CMK (cell line): ENCODE measurements around a stretch of chr4.

- RRBS, result no CpG with 5 or more reads among the region's 2 CpGs
These were observed 186.0 kb downstream of the SHROOM3 start for GRCh38 chr4:76621003-76621534.

GRCh38 chr4:76639336-76639734, 204.3 kb downstream of the SHROOM3 start:
- RRBS, result no CpG with 5 or more reads among the region's 4 CpGs

DNA sequence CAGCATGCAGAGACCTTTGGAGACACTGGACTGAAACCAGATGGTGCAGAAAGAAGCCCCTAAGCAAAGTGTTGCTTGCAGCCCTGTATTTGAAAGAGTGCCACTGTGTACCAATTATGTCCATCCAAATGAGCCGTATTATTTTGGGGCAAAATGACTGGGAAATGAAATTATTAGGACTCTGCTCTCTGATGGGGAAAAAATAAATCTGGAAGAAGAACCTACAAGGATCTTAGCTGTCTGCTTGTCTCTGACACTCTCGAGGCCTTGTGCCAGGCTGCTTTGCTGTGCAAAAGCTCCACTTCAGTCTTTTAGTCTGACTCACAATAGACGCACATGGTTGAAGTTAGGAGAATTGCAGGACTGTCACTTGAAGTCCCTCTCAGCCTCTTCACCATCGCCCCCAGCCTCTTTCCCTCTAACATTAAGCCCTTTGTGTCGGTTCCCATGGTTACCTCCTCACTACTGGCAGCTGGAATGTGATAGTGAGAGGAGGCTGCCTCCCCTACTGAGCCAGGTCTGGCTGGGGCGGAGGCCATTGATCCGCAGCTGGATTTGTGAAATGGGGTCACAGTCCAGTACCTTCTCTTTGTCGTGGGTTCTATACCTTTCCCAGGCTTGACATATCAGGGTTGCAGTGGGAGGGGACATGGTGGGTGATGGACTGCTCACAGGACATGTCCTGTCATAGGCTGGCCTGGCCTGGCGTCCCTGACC, 201.9 kb downstream of the SOWAHB start:
- RRBS, result no CpG with 5 or more reads among the region's 9 CpGs

DNA sequence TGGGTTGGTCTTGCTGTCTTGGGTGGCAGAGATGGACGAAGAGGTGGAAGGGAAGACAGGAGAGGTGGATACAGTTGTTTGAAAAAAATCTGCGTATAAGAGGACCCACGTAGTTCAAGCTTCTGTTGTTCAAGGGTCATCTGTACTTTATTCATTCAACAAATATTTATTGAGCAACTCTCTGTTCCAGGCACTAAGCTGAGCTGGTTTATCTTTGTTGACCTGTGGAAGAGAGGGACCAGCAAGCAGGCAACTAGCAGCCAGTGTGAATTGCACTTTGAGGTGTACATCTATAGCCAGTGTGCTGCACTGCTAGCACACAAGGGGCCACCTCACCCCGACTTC, 191.4 kb downstream of the SOWAHB start:
- RRBS, result no CpG with 5 or more reads among the region's 4 CpGs

- RRBS, result no CpG with 5 or more reads among the region's 3 CpGs
These were observed 164.6 kb downstream of the SOWAHB start for GRCh38 chr4:76733322-76733799.

DNA sequence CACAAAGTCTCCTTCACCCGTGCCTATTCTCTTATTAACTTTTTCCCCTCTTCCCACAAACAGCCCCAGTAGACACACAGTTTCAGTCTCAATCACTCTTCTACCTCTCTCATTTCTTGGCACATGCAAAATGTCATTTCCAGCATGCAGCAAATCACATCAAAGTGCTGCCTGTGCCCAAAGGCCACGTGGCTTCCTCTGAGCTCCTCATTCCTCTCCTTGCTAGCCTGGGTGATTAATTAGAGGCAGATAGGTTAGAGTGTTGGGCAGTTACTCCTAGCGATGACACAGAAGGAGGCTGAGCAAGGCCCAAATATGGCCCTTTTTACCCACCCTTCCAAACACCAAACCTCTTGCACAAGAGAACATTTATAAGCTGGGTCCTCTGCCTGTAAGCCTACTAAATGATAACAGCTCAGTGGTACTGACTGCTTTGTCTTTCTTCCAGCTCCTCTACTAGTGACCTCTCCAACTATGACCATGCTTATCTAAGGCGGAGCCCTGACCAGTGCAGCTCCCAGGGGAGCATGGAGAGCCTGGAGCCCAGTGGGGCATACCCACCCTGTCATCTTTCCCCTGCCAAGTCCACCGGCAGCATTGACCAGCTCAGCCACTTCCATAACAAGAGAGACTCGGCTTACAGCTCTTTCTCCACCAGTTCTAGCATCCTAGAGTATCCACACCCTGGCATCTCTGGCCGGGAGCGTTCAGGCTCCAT, 159.5 kb downstream of the SOWAHB start:
- RRBS, result 90% methylated on average over 2 of the region's 8 CpGs

DNA sequence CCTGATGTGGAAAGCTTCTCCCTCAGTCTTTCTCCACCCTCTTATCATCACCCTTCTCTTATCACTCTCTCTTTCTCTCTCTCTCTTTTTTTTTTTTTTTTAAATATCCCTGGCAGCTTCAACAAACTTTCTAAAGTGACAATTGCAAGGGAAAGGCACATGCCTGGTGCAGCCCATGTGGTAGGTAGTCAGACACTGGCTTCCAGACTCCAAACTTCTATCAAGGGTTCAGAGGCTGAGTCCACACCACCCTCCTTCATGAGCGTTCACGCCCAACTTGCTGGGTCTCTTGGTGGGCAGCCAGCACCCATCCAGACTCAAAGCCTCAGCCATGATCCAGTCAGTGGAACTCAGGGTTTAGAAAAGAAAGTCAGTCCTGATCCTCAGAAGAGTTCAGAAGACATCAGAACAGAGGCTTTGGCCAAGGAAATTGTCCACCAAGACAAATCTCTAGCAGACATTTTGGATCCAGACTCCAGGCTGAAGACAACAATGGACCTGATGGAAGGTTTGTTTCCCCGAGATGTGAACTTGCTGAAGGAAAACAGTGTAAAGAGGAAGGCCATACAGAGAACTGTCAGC, 141.5 kb downstream of the SOWAHB start:
- RRBS, result no CpG with 5 or more reads among the region's 3 CpGs

DNA sequence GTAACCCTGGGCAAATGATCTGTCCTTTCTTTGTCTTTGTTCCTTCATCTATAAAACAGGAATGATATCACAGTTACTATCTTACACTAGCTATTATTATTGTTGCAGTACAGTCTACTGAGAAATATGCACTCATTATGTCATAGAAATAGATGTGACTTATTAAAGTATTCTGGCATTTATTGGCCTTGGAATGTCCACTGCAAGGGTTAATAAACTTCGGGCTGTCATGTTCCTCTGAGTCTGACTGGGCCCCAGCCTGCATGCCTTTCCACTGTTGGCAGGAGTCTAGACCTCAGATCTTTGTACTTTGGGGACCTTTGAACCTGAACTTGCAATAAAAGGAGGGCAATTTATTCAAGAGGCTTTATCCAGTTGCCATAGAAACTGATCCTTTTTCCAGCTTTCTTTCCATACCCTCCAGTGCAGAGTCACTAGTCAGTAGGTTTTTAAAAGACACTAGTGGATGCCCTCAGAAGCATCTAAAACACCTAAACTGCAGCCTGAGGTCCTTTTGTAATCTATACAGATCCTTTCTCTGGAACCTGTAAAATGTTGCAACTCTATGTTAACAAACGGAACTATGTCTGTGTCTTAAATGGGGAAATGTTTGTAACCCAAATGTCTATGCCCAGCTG, 41.7 kb downstream of the SOWAHB start:
- RRBS, result no CpG with 5 or more reads among the region's 2 CpGs

- RRBS, result 10% methylated on average over 6 of the region's 80 CpGs
These were observed 947 bp upstream of the SEPTIN11 start for GRCh38 chr4:76948273-76949337.

DNA sequence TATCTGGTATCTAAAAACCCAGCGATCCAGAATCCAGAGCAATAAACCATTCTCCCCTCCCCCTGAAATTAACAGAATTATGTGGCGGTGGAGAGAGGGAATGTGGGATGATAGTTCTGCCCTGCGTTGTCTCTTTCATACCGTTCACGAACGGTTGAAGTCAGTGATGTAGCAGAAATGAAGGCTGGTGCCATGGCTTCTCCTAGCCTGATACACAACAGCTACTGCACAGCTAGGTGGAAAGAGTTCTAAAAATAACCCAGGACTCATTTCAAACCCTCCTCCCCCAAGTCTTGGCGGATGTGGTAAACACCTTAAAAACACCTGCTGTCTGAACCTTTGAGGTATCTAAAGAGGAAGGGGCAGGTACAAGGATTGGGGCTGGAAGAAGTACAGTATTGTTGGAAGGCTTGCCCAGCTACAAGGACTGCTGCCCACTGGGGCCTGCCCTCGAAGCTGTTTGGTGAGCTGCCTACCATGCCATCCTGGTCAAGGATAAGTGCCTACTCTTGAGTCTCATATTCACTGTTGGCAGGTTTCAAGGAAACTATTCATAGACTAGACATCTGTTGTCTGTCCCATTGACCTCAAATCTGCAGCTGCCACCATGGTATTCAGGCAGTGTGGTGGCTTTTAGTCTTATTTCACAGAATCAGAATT, 44.6 kb downstream of the SEPTIN11 start:
- RRBS, result no CpG with 5 or more reads among the region's 8 CpGs

- RRBS, result no CpG with 5 or more reads among the region's 1 CpG
These were observed 43.7 kb downstream of the CCNI start for GRCh38 chr4:77031908-77032578.

DNA sequence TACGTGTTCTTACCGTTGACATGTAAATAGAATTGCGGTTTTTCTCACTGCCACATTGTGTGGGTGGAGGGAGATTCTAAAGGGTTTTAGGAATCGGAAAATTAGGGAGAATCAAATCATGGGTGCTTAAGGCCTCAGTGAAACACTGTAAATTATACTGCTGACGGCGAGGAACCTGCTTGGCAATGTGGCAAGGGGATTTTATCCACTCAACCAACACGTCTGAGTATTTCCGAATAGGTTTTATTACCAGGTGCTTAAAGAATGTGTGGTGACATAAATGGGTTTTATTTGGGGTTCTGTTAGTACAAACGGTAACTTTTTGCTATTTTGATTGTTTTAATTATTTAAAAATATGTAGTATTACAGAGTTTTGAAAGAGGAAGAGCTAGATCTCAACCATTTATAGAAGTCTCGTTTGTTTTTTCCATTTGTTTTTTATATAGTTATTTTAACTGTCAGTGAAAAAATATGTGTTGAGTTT, 808 bp upstream of the CCNI start:
- RRBS, result no CpG with 5 or more reads among the region's 10 CpGs

DNA sequence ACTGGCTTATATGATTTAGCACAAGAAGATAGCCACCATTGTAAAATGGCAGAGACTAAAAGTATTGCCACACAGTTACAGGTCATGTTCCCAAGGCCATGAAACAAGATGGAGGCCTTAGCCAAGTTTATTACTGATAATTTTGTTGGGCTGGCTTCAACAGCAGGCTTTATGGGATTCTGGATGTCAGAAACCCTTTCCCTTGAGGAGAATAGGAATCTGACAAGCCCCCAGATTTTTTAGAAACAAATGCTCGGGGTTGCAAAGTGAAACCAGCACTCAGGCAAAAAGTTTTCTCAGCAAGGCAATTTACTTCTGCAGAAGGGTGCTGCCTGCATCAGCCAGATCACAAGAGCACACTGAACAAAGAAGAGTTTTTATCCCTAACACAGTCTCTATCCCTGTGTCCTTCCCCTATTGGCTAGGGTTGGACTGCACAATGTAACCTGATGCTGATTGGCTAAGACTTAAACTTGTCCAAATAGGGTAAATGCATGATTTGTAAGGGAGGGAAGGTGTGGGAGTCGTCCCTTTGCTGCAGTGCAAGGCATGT, 175.6 kb downstream of the CCNG2 start:
- RRBS, result no CpG with 5 or more reads among the region's 2 CpGs

- RRBS, result no CpG with 5 or more reads among the region's 6 CpGs
These were observed 171.4 kb upstream of the CXCL13 start for GRCh38 chr4:77434211-77434705.

DNA sequence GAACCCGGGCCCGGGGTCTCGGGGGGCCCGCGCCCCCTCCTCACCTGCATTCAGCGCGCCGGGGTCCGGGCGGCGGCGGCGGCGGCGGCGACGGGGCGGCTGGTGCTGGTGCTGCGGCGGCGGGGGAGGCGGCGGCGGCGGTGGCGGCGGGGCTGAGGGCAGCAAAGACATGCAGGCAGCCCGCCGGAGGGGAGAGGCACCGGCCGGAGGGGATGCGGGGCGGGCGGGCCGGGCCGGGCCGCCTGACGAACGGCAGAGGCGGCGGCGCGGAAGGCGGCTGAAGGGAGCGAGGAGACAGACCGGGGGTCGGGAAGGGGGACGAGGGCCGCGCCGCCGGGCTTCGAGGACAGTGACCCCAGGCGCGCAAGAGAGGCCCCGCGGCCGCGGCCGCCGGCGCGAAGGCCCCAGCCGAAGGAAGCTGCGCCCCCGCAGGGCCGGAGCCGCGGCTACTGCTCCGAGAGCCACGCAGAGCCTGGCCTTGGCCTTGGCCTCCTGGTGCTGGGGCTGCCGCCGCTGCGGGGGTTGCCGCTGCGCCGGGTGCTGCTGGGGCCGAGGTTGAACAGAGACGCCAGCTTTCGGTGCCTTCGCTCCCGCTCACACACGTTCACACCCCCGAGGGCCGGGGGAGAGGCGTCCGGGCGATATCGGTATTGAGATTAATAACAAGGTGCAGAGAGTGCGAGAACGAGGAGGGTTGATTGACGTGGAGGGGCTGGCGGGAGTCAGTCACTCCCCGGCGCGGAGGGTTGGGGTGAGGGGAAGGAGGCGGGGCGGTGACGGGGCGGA, 571 bp upstream of the CNOT6L start:
- RRBS, result 1% methylated on average over 53 of the region's 100 CpGs

DNA sequence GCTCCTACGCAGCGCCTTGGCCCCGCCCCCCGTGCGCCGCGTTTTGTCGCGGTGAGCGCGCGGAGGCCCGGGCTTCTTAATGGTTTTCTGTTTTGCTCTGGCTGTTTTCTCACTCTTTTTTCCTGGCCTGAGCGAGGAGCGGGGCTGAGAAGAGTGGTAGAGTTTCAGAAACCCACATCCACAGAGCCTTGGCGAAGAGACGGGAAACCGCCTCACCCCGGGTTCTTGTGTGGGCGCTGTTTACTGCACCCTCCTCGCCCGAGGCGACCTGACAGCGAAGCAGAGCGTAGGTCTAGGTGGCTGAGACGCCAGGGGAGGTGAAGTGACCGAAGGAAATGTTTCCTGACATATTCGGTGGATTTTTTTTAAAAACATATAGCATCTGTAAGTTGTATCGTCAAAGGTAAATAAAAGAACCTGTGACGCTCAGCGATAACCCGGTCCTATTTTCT, 1.2 kb upstream of the CNOT6L start:
- RRBS, result 2% methylated on average over 9 of the region's 32 CpGs

DNA sequence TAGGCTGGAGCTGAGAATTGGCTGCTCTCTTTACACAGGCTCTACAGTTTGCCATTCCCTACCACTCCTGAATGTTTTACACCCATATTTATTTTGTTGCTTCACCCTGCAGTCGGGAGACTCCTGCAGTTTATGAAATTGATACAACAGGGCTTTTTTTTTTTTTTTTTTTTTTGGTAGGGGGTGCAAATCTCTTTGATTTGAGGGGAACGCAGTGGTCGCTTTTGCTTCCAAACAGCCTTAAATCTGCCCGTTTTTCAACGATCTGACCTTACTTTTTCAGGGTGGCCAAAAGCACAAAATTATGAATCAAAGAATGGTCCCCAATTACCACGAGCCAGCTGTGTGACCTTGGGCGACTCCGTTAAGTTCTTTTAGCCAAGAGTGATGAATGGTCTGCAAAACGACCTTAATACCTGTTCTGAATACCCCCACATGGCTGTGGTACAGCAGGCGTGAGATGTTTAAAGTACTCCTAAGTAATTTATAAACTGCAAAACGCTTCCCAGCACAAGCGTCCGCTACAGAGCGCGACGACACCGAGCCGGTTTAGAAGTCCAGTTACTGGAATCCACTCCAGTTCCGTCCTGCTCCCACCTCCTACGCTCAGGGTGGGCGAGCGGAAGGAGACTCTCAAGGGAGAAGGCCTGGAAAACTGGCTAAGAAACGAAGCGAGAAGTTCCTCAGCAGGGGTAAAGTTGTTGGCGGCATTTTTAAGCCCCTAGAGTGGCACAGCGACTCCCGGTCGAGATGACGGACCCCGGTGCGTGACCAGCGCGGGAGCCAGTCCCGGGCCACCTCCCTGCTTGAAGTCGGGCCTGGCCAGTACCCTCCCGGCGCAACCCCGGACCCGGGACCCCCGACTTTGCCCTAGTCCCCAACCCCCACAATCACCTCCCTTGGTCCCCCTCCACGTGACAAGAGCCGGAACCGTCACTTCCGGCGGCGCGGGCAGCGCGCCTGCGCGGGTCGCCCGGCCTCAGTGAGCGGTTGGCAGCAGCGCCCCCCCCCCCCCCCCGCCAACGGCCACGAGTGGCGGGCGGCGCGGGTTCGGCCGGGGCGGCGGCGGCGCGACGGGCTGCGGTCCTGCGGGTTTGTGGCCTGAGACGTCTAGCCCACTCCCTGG, 748 bp upstream of the BMP2K start:
- RRBS, result 1% methylated on average over 20 of the region's 73 CpGs

- RRBS, result no CpG with 5 or more reads among the region's 11 CpGs
These were observed 1.4 kb downstream of the BMP2K start for GRCh38 chr4:78777288-78778201.

DNA sequence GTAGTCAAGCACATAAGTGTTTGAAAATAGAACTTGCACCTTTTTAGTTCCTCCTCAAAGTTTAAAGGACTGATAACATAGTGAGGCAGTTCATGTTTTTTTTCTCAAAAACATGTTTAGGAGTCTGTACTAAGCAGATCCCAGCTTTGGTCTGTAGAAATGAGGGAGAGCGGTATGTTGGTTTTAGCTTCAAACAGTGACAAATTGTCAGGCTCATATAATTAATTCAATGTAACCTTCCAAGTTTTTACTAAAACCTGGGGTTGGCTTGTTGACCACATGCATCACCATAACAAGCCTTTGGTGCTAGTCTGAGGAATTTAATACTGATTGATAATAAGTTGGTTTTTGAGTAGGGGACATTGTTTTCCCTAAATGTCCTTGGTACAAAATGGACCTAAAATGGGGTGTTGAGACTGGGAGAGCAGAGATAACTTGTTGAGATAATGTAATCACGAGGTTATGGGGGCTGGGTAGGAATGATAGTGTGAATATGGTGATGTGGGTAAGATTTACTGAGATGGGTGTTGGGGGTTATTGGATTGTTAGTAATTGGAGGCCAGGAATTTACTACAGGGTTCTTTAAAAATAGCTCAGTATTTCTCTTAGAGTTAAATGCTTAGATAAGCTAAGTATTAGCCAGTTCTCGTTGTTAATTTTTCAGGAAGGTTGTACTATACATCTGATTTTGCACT, 3.8 kb downstream of the BMP2K start:
- RRBS, result no CpG with 5 or more reads among the region's 3 CpGs

- RRBS, result no CpG with 5 or more reads among the region's 2 CpGs
These were observed 11.3 kb downstream of the BMP2K start for GRCh38 chr4:78787172-78788066.